NCI-H460 (cell line): ENCODE results near the gene TBCE.

RAMPAGE:
- cytosol, long total RNA: no peak
- long total RNA: no peak
- nucleus, long total RNA: no peak
Observed at GRCh38 chr1:235012414-235013106, 116.1 kb downstream of the TOMM20 start.

DNA sequence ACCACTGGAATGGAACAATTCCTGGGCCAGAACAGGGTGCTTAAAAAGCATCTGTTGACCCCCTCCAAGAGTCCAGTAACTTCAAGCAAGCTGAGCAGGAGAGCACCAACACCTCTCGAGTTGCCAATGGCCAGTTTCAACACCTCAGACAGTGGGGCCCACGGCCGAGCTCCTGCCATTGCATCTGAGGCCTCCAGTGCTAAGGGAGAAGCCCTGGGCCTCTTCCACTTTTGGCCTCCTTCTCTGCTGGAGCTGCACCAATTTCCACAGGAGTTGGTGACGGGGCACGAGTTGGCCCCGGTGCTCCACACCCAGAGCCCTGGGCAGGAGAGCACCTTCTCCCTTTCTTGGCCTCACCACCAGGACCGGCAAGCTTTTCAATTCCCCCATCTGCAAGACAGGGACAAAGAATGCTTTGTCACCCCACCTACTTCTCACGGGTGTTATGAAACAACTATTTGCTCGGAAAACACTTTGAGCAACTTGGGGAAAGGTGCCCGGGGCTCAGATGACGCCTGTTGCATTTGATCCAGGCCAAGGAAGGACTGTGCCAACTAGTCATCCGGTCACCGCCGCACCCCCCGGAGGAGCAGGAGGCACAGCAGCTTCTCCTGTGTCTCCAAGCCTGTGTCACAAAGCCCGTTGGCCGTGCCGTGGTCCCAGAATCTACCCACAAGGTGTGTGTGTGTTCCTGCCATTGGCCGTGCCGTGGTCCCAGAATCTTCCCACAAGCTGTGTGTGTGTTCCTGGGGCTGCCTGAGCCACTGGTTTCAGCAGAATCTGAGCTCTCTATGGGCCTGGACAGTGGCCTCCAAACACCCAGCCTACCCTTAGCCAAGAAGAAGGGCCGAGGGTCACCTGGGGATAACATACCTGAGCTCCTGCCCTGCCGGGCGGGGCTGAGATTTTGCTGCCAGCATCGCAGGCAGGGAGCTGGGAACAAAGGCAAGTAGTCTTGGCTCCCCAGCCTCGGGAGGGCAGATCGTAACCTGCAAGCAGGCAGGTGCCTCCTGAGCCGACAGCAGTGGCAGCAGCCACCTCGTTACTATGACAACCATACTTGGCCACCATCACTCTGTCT lies 55.1 kb downstream of the TOMM20 start:
RAMPAGE:
- cytosol, long total RNA: no peak
- long total RNA: no peak
- nucleus, long total RNA: no peak

RAMPAGE:
- cytosol, long total RNA: no peak
- long total RNA: no peak
- nucleus, long total RNA: no peak
Observed at GRCh38 chr1:235131538-235132048, 3.0 kb upstream of the TOMM20 start.

RAMPAGE:
- cytosol, long total RNA: no peak
- long total RNA: no peak
- nucleus, long total RNA: no peak
Observed at GRCh38 chr1:235161686-235162116, 651 bp upstream of the RBM34 start.

DNA sequence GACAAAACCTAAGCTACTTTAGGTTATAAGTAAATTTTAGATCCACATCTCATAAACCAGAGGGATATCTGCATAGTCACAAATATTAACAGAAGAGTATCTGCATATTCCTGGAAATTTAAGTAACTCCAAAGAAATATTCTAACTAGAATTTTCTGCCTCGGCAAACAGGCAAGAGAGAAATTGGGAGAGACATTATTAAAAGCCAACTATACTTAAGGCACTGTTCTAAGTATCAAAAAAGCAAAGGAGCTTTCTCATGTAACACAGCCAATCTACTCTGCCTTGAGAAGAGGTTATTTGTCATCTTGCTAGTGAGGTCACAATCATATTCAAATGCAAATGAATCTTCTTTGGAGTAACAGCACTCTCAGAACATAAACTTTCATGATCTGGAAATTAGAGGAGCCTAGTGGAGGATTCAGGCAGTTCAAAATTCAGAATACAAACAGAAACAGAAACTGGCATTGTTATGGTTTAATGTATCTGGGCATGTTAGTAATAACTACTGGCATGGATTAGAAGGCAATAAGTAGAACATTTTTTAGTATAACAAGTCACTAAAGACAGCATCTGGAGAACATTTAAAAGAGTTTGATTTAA lies 57.4 kb downstream of the ARID4B start:
RAMPAGE:
- cytosol, long total RNA: no peak
- long total RNA: no peak
- nucleus, long total RNA: no peak

DNA sequence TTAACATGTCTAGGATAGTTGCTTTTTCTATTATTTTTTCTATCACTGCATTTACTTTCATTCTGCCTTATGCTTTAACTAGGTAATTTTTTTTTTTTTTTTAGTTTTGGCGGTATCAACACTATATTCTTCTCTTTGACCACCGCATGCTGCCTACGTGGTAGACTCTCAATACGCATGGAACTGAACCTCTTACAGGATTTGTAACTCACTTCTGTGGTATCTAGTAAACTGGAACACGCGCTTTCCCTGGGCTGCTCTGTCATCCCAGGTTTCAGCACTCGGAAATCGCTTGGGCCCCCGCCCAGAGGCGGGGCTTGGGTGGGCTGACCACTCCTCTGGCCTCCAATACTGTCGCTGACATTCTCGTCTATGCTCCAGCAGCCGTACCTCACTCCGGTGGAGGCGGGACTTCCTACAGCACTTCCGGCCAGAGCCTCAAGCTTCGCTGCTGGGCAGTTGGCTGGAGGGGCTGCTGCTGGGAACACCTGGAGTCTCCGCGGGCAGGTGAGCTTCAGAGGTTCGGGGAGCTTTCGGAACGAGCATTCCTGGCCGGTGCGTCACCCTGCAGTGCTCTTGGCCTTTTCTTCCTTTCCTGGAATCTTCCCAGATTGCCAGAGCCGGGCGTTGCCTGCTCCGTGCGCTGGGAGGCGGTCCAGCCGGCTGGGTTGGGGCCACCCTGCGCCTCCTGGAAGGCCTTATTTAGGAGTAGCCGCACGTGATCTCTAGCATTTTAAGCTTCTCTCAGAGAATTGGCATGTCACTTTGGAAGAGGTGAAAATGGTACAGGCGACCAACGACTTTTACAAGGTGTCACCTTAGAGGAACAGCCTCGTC lies at the start of gene TBCE:
TSS of gene TBCE (plus strand) at position 430 of the 837 bp plus-strand sequence.
RAMPAGE:
- cytosol, long total RNA: start-site peak on the minus strand centred at position 251 of the sequence, 66 bp wide, 13 and 13 reads in 2 replicates; start-site peak on the plus strand centred at position 448 of the sequence, 43 bp wide, 3,898 and 794 reads in 2 replicates
- long total RNA: start-site peak on the plus strand centred at position 442 of the sequence, 49 bp wide, 1,718 and 3,368 reads in 2 replicates
- nucleus, long total RNA: start-site peak on the plus strand centred at position 448 of the sequence, 43 bp wide, 4,033 and 779 reads in 2 replicates

DNA sequence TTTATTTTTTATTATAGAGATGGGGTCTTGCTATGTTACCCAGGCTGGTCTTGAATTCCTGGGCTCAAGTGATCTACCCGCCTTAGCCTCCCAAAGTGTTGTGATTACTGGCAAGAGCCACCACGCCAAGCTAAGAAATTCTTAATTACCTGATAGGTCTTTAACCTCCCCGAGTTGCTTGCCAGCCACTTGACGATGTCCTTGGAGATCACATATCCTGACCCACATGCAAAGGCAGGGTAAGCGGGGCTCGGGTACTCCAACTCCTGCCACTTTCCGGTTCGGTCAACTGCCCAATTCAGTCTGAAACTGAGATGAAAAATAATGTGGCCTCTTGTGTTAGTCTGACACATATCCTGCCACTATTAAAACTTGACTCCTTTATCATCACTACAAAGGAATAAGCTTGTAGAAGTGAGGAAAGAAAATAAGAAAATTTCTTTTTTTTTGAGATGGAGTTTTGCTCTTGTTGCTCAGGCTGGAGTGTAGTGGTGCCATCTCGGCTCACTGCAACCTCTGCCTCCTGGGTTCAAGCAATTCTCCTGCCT lies 50.2 kb downstream of the B3GALNT2 start:
RAMPAGE:
- cytosol, long total RNA: no peak
- long total RNA: no peak
- nucleus, long total RNA: no peak

DNA sequence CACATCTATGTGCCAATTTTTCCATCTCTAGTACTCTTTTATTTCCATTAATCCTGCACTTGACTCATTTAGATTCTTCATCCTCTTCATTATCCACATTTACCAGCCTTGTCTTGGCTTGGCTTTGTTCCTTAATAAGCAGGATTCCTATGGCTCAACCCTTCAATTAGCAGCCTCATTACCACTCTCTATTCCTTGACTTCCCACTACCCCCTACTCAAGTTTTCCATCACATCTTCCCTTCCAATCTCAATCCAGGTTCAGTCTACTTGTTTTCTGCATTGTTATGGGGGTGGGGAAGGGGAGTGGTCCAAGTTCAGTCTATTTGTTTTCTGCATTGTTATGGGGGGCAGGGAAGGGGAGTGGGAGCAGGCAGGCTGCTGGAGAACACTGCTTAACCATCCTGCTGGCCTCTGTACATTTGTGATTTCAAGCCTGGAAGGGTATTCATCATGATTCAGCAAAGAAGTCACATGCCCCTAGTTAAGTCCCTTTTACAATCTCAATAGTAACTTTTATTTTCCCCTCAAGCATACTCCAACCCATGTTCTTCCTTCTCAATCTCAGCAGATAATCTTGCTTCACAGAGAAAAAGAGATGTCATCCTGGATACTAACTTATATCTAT lies 8.1 kb downstream of the LYST start:
RAMPAGE:
- cytosol, long total RNA: no peak
- long total RNA: no peak
- nucleus, long total RNA: no peak

GRCh38 chr1:235864677-235865687 lies 1.7 kb downstream of the LYST start:
RAMPAGE:
- cytosol, long total RNA: no peak
- long total RNA: no peak
- nucleus, long total RNA: no peak

RAMPAGE:
- cytosol, long total RNA: no peak
- long total RNA: no peak
- nucleus, long total RNA: no peak
Observed at GRCh38 chr1:235983742-235984722, 80.9 kb downstream of the NID1 start.

RAMPAGE:
- cytosol, long total RNA: no peak
- long total RNA: no peak
- nucleus, long total RNA: no peak
Observed at GRCh38 chr1:236035581-236035953, 29.3 kb downstream of the NID1 start.

DNA sequence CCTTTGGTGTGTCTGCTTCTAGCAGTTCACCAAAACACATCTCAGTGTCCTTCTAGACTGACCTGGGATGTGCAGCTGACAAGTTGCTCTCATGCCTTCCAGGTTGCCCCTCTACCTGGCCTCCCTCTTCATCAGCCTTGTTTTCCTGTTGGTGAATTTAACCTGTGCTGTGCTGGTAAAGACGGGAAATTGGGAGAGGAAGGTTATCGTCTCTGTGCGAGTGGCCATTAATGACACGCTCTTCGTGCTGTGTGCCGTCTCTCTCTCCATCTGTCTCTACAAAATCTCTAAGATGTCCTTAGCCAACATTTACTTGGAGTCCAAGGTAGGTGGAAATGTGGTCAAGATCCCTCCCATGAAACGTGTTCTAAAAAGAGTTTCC lies 36.0 kb downstream of the GPR137B start:
RAMPAGE:
- cytosol, long total RNA: no peak
- long total RNA: no peak
- nucleus, long total RNA: no peak

RAMPAGE:
- cytosol, long total RNA: no peak
- long total RNA: no peak
- nucleus, long total RNA: no peak
Observed at GRCh38 chr1:236206746-236207021, 64.3 kb downstream of the GPR137B start.

GRCh38 chr1:236347912-236348377 lies 46.1 kb upstream of the EDARADD start:
RAMPAGE:
- cytosol, long total RNA: no peak
- long total RNA: no peak
- nucleus, long total RNA: no peak

DNA sequence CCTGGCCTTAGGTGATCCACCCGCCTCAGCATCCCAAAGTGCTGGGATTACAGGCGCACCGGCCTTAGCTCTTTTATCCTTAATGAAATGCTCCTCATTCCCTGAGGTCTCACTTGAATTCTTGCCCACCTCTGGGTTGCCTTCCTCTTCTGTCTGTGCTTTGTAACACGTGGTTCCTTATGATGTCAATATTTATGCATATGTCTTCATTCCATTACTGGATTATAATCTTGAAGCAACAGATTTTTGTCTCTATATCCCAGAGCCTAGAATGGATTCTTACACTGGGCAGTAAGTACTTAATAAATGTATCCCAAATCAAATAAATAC lies 64.0 kb upstream of the LGALS8 start:
RAMPAGE:
- cytosol, long total RNA: no peak
- long total RNA: no peak
- nucleus, long total RNA: no peak

GRCh38 chr1:236524414-236525203 lies 827 bp downstream of the LGALS8 start:
RAMPAGE:
- cytosol, long total RNA: no peak
- long total RNA: start-site peak on the minus strand at chr1:236524513-236524549, 15 and 16 reads in 2 replicates
- nucleus, long total RNA: no peak

DNA sequence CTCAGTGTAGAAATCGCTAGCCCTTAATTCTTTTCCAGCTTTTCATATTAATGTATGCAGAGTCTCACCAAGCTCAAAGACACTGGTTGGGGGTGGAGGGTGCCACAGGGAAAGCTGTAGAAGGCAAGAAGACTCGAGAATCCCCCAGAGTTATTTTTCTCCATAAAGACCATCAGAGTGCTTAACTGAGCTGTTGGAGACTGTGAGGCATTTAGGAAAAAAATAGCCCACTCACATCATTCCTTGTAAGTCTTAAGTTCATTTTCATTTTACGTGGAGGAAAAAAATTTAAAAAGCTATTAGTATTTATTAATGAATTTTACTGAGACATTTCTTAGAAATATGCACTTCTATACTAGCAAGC lies 25.7 kb downstream of the LGALS8 start:
RAMPAGE:
- cytosol, long total RNA: no peak
- long total RNA: no peak
- nucleus, long total RNA: no peak

DNA sequence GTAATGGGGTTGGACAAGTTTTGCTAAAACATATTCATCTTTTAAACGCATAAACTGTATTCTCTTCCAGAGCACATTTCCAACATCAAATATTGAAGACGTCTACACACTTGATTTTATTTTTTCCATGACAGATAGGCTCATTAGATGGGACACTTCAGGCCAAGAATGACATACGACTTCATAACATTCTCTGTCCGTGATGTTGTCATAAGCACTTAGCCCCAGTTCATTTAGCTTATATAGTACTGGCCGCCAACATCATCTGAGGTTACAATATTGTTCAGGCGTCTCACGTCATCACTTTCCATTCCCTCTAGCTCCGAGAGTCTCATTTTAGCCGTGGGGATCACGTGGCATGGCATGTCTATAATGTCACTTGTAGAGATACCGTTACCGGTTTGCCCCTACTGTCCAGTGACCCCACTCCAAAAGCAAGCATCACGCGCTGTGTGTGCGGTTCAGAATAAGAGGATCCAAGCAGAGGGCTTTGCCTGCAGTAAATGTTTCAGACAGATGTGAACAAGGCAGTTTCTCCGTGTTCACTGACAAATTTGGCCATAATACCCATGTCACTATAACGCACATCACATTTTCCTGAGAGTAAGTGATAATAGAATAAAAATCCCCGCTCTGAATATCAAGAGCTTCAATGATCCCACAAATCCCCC lies 34.6 kb upstream of the HEATR1 start:
RAMPAGE:
- cytosol, long total RNA: no peak
- long total RNA: no peak
- nucleus, long total RNA: no peak

DNA sequence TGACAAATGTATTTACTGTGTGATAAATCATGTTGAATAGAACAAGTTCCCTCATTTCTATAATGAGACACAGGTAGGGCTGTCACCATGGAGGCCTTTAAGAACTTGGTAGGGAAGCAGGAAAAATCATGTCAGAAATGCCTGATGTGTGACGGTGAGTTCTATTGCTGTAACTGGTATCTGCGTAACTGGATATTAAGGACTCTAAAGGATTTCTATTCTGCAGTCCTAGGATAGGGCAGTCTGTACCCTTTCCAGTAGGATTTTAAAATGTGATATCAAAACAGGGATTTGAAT lies 15.5 kb downstream of the ACTN2 start:
RAMPAGE:
- cytosol, long total RNA: no peak
- long total RNA: no peak
- nucleus, long total RNA: no peak

RAMPAGE:
- cytosol, long total RNA: no peak
- long total RNA: no peak
- nucleus, long total RNA: no peak
Observed at GRCh38 chr1:236757376-236757763, 37.7 kb upstream of the MTR start.